Measurements from ENCODE around the genes RABIF and PPFIA4.

DNA sequence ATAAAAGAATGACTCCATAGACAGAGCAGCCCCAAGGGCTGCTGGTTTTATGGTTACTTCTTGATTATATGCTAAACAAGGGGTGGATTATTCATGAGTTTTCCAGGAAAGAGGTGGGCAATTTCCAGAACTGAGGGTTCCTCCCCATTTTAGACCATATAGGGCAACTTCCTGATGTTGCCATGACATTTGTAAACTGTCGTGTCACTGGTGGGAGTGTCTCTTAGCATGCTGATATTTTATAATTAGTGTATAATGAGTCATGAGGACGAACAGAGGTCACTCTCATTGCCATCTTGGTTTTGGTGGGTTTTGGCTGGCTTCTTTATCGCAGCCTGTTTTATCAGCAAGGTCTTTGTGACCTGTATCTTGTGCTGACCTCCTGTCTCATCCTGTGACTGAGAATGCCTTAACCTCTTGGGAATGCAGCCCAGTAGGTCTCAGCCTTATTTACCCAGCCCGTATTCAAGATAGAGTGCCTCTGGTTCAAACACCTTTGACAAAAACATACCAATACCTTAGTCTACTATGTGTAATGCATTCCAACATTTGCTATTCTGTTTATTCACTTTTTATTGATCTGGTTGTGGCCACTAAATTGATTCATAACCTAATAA is 178.2 kb downstream of the SYT2 start:
- PRO-cap: no peak

DNA sequence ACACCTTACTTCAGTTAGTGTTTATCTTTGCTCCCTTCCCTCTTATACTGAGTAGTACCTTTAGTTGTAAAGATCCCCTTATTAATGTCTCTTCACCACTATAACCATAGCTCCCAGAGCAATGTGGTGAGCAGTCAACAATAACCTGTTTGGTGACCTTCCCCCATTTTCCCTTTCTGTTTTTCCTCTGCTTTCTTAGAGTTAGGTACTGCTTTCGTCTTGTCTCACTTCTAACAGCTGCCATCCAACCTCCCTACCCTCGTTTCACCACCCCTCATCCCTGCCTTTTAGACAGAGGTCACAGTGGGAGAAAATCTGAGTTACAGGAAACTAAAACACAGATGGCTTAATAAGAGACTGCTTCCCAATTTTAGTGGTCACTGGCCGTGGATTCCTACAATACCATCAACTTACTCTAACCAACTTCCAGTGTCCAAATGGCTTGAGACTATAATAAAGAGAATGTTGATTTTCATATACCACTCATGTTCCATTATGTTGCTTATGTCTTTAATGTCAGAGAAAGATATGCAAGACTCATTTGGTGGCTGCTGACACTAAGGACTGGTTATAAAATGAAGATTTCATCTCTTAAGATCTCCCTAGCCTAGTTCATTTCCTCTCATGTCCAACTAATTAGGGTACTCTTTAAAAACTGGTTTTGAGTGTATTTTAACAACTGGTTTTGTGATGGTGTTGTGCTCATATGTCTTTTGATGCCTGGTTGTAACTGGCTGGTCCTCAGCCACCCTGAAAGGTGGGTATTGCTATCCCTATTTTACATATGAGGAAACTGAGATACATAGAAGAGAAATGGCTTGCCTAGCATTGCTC is 168.5 kb downstream of the SYT2 start:
- PRO-cap: no peak

GRCh38 chr1:202806173-202806726 is 2.0 kb downstream of the KDM5B start:
- PRO-cap: no peak

GRCh38 chr1:202857177-202857450 is 31.8 kb downstream of the RABIF start:
- PRO-cap: no peak

DNA sequence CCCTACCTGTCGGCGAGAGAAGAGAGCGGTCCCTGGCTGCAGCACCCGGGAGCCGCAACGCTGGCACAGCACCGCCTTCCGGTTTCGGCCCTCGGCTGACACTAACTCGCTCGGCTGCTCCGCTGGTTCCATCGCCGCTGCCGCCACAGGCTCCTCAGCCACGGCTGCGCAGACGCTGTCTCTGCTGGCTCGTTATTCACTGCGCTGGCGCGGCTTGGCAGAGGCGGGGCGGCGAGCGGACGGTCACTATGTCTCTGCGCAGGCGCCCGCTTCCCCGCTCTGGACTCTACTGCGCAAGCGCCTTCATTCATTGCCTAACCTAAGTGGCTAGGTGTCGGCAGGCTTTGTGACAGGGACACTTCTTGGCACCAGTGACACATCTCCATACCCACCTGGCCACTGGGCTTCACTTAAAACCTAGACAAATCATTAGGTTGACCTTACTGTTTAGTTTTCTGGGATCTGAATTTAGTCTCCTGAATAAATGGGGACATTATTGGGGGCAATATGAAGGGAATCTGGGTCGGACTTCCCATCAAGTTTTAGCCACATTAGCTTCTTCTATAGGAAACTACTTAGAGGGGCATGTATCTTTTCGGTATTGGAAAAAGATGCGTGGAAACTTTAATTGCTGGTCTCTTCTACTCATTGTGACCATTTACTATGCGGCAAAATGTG is at the start of gene RABIF:
TSS of gene RABIF (minus strand) at position 183 of the 678 bp plus-strand sequence.
- PRO-cap: unidirectional peak, minus-strand start at position 103 of the sequence

DNA sequence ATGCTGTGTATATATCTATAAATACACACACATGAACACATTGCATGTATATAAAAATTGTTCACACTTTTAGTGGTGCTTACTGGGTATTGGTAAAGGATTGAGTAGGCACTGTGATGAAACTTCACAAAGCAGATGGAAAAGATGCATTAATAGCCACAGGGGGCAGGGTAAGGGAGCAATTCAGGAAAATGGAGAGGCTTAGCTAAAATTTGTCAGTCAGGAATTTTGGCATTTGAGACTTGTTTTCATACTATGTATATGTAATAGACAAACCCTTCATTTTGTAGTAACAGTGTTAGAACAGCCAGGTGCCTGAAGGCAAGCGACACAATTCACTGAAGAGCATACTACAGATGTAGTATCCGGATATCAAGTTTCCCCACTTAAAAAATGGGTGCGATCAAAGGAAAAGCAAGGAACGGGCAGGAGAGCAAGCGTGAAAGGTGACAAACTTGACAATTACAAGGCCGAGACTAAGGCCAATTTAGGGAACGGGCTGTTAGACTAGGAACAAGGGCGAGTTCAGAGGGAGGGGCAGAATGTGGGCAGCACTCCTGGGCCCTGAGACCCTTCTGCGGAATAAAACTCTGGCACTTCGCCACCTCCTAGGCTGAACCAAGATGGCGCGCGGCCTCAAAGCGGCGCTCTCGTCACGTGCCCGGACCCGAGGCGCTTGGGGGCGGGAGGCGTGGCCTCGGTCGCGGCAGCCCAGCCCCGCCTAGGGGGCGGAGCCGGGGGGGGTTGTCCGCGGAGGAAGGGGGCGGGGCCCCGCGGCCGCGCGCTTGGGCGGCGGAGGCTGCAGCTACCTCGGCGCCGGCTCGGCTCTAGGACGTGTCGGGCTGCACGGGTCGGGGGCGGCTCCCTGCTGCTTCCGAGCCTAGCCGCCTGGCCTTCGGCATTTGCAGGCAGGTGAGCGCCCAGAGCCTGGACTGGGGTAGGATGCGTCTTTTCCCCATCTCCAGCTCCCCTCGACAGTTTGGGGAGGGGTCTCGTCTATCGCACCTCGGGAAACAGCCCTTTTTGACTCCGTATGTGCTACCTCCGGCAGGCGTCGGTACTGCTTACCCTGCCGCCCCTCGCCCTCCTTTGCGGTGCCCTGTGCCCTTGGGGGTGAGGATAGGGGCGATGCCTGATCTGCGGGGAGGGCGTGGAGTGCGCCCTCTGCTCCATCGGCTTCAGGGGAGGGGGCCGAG is at the start of gene PPFIA4:
TSS of gene PPFIA4 (plus strand) at position 774 of the 1,196 bp plus-strand sequence.
- PRO-cap: unidirectional peak, plus-strand start at position 774 of the sequence; unidirectional peak, plus-strand start at position 830 of the sequence

DNA sequence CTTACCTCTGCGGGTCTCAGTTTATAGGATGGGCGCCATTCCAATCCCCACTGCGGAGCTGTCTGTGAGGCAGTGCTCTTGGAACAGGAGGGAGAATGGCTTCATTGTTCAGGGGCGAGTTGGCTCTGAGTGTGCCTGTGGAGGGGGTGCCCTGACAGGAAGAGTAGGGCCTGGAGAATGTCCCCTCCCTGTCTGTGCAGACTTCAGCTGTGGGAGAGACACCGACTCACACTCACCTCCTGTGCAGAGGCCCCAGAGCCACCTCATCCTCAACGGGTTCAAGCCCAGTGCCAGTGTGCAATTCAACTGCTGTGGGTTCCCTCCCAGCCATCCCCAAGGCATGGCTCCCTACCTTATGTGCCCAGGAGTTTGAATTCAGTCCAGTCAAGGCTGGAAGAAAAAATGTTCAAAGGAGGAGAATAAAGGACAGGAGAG is 17.2 kb downstream of the ADORA1 start:
- PRO-cap: no peak

GRCh38 chr1:203154068-203154770 is 21.4 kb downstream of the MYBPH start:
- PRO-cap: no peak

GRCh38 chr1:203264199-203264681 is 34.8 kb upstream of the CHIT1 start:
- PRO-cap: no peak

DNA sequence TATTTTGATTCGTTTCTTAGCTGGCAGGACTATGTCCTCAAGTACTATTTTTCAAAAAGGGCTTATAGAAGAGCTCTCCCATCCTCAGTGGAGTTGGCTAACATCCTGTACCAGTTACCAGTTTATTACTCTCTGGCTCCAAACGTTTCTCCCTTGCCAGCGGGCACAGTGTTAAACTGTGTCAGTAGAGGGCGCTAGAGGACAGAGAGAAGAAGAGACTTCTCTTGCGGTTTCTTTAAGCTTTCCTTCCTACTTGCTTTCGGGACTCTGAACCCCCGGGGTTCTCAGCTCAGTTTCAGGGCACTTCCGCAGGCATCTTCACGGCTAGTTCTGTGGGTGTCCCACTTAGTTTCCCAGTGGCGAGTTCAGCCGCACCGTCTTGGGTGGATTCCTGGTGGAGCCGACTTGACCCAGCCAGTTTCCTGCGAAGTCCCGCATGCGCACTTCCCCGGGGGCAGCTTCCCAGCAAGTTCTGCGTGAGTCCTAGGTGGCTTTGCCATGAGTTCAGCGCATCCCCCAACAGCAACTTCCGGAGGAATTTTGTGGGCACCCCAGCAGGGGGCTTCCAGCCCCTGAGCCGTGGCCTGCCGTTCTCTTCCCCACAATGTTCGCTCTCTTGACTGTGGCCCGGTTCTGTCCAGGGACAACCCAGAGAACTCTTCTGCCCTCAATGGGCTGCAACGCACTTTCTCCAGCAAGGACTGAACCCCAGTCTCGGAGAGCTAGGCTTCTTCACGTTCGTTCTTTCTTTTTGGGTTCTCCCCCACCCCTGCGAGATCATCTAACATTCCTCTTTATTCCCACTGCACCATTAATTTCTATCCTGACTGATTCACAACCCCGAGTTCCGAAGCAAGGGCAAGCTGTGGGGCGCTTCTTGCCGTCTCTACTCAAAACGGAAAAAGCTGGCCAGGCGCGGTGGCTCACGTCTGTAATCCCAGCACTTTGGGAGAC is 37.8 kb upstream of the BTG2 start:
- PRO-cap: no peak

DNA sequence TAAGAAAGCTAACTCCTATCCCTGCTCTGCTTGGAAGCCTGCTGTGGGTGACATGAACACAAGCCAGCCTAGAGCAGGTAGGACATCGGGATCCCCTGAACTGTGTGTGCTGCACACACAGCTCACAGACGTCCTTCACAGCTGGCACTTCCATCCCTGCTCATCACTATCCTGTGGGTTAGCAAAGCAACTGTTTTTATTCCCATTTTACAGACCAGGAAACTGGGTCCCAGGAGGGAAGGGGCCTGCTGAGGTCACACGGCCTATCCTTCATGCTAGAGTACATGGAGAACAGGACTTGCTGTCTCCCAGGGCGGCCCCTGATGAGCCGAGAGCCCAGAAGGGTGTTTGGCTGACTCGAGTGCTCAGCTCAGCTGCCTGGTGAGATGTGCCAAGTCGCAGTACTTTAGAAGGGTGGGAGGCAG is 28.4 kb upstream of the BTG2 start:
- PRO-cap: no peak

GRCh38 chr1:203287048-203287878 is 18.1 kb upstream of the BTG2 start:
- PRO-cap: no peak

- PRO-cap: bidirectional peak, plus-strand start at chr1:203290714, minus-strand start at chr1:203290505
Measured at GRCh38 chr1:203290168-203291046, 14.9 kb upstream of the BTG2 start.

GRCh38 chr1:203324942-203326077 is 20.0 kb downstream of the BTG2 start:
- PRO-cap: no peak

DNA sequence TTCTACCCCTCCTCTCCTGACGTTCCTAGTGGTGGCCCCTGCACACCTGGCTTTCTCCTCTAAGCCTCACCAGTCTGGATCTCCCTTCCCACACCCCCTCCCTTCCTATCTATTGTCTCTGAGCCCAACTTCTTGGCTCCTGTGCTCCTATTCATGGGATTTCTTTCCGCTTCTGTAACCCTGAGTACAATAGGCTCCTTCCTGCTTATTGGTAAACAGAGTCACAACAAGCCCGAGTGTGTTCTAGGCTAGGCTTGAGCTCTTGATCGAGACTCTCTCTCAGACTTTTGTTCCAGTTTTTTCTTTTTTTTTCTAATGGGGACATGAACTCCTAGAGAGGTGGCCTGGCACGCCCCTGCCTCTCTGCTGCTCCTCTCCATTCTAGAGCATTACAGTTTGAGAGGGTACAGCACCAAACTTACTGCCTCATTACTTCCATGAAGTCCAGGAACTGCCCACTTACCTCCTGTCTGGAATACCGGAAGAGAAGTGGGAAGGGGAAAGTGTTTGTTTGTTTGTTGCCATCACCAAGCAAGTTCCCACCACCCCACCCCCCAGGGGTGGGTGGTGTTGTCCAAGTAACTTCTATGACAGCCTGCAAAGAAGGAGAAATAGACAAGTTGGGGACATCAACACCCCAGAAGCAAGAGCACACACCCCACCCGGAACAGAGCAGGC is 17.8 kb downstream of the OPTC start:
- PRO-cap: no peak

DNA sequence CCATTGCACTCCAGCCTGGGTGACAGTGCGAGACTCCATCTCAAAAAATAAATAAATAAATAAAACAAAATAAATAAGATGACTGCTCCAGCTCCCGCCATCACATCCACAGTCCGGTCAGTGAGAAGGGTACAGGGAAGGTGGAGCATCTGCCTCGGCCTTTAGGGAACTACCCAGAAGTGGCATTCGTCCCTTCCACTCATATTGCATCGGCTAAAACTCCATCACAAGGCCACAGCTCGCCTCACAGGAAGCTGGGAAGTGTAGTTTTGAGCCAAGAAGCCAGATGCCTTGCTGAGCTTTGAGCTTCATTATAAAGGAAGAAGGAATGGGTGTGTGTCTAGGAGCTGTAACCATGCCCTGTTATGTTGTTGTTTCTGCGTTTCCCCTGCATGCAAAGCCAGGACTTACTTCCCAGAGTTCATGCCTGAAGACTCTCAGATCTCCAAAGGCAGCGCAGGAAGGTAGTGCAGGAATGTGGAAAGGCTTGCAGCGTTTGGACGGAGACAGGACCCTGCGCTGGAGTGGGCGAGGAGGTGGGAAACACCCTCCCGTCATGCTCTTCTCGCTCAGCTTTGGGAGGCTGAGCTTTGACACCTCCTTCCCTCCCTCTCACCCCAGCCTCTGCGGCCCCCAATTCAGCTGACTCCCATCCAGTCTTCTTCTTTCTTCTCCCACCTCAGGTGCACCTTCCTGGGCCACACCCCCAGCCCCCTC is 61.2 kb downstream of the OPTC start:
- PRO-cap: no peak

DNA sequence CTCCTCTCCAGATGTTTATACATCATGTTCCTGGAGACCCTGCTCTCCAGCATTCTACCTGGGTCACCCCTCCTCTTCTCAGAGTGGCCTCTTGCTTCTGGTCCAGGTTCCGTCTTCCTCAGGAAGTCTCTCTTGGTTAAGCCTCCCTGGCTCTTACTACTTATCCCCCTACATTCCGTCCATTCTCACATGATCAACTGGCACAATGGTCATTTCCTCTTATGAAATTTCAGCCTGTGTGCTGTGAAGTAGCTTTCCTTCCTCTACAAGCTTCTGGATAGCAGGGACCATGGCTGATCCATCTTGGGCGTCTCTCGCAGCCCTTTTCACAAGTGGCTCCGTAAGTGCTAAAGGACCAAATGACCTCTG is 33.9 kb upstream of the ATP2B4 start:
- PRO-cap: no peak

- PRO-cap: no peak
Measured at GRCh38 chr1:203638883-203639506, 12.4 kb downstream of the ATP2B4 start.

GRCh38 chr1:203649791-203650993 is 23.6 kb downstream of the ATP2B4 start:
- PRO-cap: no peak

DNA sequence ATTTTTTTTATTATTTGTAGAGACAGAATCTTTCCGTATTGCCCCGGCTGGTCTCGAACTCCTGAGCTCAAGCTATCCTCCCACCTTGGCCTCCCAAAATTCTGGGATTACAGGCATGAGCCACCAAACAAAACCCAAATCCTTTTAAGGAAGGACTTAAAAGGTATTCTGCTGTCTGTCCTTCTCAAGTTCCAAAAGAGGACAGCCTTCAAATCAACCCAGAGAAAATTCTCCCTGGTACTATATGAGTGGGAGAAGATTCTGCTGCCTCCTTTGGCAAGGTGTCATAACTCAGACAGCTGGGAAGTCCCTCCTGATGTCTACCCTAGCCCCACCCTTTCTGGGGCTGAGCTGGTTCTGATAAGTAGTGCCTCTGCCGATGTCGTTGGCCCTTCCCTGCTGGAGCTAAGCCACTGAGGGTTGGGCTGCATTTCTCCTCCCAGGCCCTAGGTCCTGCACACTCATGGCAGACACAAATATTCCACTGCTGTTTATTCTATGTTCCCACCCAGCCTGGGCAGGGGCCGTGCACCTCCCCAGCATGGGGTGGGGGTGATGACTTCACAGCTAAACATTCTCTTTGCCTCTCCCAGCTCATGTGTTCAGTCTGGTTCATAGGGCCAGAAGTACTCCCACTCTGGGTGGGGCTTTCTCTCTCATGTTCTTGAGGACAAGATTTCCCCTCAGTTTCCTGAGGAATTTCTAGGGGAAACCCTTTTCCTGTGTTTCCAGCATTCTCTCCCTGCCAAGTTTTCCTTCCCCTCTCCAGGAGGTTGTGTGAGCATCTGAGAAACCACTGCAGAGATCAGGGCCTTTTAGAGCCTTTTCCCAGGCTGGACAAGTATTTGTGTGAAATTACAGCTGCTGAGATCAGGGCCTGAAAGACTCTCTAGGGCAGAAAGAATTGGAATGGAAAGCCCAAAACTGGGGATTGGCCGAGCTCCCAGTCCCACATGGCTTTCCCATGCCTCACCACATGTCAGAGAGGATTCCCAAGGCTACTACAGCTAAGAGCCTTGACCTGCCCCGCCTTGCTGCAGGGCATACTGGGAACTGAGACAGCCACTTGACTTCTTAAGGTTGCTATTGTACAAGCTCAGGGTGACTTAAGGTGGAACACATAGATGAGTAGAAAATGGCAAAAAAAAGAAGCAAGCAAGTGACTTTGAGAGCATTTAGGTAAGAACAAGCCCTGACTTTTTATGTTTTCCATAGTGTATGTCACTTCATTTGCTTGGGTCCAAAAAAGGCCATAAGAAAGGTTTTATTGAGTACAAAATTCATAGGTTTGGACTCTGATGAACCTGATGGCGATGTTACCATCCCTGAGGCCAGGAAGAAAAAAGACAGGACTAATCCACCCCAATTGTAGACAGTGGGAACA is 66.2 kb downstream of the ATP2B4 start:
- PRO-cap: no peak

All from left common carotid artery plus branches (tissue), 1 donor.